Adrenal gland (tissue), 7 donors: ENCODE measurements around a stretch of chr17.

DNA sequence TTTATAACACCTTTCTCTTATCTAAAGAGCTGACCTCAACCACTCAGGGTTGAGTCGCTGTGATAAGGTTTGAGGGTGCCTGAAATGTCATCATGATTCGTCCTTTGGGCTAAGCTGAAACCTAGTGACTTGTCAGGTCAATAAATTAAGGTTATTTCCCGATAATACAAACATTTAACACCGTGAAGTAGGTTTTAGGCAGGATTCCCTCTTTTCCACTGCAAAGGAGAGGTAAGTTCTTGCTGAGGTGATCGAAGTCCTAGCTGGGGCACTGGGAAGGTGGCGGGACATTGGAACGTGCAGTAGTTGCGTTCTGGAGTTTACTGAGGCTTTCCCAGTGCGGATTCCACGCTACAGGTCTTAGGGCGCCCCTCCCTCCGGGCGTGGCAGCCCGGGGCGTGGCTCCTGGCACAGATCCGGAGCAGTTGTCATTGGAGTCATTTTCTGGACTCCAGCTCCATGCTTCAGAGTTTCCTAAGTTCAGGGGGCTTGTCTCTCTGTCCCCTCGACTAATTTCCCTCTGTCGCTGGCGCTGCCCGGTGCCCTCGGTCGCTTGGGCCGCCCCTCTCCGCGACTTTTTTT lies 725 bp upstream of the BPTF start:
- PRO-cap, 3 experiments = no peak in any of the 3 experiments
- RAMPAGE, long total RNA, 4 experiments = no peak in any of the 4 experiments
- RRBS = 6% methylated on average over 4 of the region's 25 CpGs

DNA sequence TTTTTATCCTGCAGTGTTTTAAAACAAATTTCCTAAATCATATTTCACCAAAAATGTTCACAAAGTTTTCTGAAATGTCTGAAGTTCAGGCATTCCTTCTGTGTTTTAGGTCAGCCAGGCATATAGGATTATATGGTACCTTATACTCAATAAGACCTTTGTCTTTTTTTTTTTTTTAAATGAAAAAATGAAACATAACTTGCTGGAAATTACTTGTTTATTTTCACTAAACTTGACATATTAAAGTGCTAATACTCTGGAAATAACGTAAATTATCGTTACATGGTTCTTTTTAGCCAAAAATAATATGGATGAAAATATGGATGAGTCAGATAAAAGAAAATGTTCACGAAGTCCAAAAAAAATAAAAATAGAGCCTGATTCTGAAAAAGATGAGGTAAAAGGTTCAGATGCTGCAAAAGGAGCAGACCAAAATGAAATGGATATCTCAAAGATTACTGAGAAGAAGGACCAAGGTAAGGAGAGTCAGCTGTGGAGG lies 84.0 kb downstream of the BPTF start:
- PRO-cap, 3 experiments = no peak in any of the 3 experiments
- RAMPAGE, long total RNA, 4 experiments = no peak in any of the 4 experiments
- RRBS = no CpG with 5 or more reads among the region's 3 CpGs

- PRO-cap, 3 experiments = no peak in any of the 3 experiments
- RAMPAGE, long total RNA, 4 experiments = no peak in any of the 4 experiments
- RRBS = no CpG with 5 or more reads among the region's 7 CpGs
Measured at GRCh38 chr17:67945344-67946299, 50.6 kb downstream of the C17orf58 start.

DNA sequence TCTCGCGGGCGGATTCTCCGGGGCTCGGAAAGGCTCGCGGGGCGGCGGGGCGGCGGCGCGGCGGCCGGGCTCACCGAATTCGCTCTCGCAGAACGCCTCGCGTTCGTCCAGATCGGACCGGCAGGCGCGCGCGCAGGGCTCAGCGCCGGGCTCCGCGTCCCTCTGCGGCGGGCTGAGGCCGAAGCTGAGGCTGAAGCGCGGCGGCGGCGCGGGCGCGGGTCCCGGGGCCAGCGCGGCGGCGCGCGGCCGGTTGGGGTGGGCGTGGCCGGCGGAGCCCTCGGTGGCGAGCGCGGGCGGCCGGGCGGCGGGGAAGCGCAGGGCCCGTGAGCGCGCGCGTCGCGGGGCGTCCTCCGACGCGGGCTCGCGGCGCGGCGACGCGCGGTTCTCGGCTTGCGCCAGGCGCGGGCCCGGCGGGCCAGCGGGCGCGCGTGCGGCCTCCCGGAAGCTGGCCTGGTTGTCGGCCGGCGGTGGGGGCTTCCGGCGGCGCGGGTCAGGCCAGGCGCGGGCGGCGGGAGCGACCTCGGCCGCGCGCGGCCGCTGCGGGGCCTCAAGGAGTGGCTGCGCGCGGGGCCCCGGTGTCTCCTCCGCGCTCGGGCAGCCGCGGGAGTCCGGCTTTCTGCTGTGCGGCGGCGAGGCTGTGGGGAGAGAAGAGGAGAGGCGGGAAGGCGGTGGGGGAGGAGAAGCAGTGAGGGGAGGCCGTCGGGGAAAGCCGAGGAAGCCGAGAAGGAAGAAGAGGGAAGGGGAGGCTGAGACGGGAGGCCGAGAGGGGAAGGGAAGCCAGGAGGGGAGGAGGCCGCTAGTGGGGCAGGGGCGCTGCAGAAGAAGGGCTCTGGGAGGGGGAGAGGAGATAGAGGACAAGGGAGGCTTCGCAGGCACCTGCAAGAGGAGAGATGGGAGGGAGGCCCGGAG lies 2.7 kb downstream of the C17orf58 start:
- PRO-cap, 3 experiments = peak in 3 of 3 experiments; most common plus-strand start position 497 of the sequence (in 1); most common minus-strand start position 164 of the sequence (in 3)
- RAMPAGE, long total RNA, 4 experiments = no peak in any of the 4 experiments
- RRBS = under 1% methylated on average over 61 of the region's 138 CpGs

DNA sequence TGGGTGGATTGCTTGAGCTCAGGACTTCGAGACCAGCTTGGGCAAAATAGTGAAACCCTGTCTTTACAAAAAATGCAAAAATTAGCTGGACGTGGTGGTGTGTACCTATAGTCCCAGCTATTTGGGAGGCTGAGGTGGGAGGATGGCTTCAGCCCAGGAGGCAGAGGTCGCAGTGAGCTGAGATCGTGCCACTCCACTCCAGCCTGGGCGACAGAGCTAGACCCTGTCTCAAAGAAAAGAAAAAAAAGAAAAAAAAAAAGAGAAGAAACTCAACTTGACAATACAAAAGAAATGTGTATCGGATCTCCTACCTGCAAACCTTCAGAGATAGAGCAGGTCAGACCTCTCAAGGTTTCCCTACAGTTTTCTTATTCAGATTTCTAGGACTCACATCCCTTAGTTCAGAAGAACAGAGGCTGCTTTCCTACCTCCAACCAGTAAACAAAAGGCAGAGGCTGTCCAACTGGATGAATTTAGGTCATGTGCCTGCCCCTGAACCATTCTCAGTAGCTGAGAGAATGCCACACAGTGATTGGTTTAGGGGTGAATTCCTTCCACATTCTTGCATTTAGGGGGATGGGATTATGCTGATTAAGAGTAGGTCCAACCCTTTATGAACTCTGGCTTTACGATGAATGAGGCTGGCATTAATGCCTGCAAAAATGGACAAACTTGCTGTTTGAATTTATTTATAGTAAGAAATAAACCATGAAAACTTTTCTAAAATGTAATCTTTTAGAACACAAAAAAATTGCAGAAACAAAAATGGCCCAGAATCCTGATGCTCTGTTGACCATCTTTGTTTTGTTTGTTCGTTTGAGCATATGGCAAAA lies 1.5 kb upstream of the KPNA2 start:
- PRO-cap, 3 experiments = no peak in any of the 3 experiments
- RAMPAGE, long total RNA, 4 experiments = no peak in any of the 4 experiments
- RRBS = no CpG with 5 or more reads among the region's 8 CpGs

- PRO-cap, 3 experiments = no peak in any of the 3 experiments
- RAMPAGE, long total RNA, 4 experiments = no peak in any of the 4 experiments
- RRBS = no CpG with 5 or more reads among the region's 10 CpGs
Measured at GRCh38 chr17:68085943-68086562, 50.5 kb downstream of the KPNA2 start.

- PRO-cap, 3 experiments = no peak in any of the 3 experiments
- RAMPAGE, long total RNA, 4 experiments = no peak in any of the 4 experiments
- RRBS = 4% methylated on average over 5 of the region's 42 CpGs
Measured at GRCh38 chr17:68200473-68201383, 47.1 kb upstream of the AMZ2 start.

- PRO-cap, 3 experiments = peak in 2 of 3 experiments; most common plus-strand start chr17:68318535 (in 2); most common minus-strand start chr17:68318452 (in 2)
- RAMPAGE, long total RNA, 4 experiments = no peak in any of the 4 experiments
- RRBS = no CpG with 5 or more reads among the region's 8 CpGs
Measured at GRCh38 chr17:68318238-68318990, 27.1 kb downstream of the ARSG start.

- PRO-cap, 3 experiments = no peak in any of the 3 experiments
- RAMPAGE, long total RNA, 4 experiments = no peak in any of the 4 experiments
- RRBS = no CpG with 5 or more reads among the region's 3 CpGs
Measured at GRCh38 chr17:68488259-68488530, 24.0 kb upstream of the PRKAR1A start.

DNA sequence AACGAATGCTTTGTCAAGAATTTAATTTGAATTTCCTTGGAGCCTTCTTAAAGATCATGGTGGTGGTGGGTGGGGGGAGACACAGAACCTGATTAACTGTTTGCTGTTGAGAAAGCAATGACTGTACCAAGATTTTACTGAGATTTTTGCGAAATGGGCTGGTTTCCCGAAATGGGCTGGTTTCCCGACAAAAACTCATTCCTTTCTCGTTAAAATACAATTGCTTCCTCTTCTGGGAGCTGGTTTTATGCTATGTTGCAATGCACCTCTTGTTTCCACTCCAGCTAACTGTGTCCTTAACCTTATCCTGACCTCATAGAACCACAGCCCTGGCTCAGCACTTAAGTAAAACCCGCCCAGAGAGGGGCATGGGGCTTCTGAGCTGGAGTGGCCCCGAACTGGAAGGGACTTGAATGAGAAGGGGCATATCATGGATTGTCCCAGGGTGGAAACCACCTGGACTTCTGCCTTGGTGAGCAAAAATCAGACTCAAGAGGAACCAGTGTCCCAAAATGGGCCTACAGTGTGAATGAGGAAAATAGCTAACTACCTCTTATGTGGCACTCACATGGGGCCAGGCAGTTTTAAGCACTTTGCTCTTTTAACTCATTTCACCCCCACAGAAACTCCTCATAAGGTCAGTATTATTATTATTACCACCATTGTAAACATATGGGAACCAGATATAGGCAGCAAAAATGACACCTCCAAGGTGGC lies 20.8 kb downstream of the FAM20A start:
- PRO-cap, 3 experiments = peak in 1 of 3 experiments; most common plus-strand start position 426 of the sequence (in 1); most common minus-strand start position 94 of the sequence (in 1)
- RAMPAGE, long total RNA, 4 experiments = no peak in any of the 4 experiments
- RRBS = no CpG with 5 or more reads among the region's 7 CpGs

- PRO-cap, 3 experiments = peak in 2 of 3 experiments; most common plus-strand start chr17:68599733 (in 2); most common minus-strand start chr17:68599651 (in 1)
- RAMPAGE, long total RNA, 4 experiments = no peak in any of the 4 experiments
- RRBS = no CpG with 5 or more reads among the region's 5 CpGs
Measured at GRCh38 chr17:68599572-68599805, 1.7 kb downstream of the FAM20A start.

GRCh38 chr17:68613709-68614390 lies 12.7 kb upstream of the FAM20A start:
- PRO-cap, 3 experiments = no peak in any of the 3 experiments
- RAMPAGE, long total RNA, 4 experiments = no peak in any of the 4 experiments
- RRBS = no CpG with 5 or more reads among the region's 5 CpGs

GRCh38 chr17:68790322-68790819 lies 164.8 kb downstream of the ABCA8 start:
- PRO-cap, 3 experiments = no peak in any of the 3 experiments
- RAMPAGE, long total RNA, 4 experiments = no peak in any of the 4 experiments
- RRBS = no CpG with 5 or more reads among the region's 3 CpGs

DNA sequence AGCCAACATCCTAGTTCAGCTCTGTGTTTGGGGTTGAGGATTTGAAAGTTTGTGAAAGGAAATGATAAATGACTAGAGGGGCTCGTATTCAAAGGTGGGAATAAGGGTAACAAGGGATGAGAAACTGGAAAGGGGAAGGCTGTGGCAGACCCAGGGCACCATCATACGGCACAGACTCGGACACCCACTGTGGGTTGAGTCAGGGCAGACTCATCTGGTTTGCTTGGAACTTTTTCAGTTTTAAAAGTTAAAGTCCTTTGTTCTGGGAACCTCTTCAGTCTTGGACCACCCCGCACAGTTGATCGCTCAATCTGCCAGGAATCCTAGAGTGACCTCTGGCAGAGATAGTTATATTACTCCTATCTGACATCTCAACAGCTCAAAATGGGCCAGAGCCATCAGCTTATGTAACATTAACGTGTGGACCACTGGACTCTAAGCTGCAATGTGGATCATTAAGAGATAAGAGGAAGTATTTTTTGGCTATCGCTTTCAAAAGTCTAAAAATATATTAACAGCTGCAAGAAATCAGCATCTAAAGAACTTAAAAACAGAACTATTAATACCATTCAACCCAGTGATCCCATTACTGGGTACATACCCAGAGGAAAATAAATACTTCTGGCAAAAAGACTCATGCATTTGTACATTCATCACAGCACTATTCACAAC lies 164.2 kb downstream of the ABCA8 start:
- PRO-cap, 3 experiments = no peak in any of the 3 experiments
- RAMPAGE, long total RNA, 4 experiments = no peak in any of the 4 experiments
- RRBS = no CpG with 5 or more reads among the region's 7 CpGs

DNA sequence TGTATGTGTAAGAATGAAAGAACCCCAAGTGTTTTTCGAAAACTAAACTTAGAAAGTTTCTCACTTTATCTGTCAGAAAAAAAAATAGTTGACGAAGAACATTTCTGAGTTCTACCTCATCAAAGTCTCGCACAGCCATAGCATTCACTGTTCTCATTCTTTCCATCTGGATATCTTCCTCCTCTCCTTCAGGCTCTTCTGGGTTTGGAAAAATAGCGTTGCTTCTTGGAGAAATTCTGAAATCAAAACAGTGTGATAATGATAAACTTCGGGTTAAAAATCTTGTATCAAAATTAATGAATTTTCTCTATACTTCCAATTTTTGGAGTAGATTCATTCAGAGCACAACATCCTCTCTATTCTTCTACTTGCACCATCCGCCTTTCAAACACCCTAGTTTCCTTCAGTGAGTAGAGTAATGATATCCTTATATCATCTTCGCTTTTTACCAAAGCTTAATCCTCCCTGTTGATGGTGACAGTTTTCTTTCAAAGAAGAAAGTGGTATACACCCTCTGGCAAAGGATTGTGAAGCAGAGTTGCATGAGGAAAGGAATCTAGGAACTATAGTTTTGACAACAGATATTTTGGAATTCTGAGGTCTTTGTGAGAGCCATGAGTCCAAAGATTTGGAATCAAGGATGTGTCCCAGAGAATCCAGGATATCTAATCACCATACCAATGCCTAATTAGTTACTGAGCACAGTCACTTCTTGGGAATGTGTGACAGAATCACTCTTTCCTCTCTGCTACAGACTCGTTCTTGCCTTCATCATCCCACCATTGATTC lies 35.7 kb upstream of the ABCA8 start:
- PRO-cap, 3 experiments = no peak in any of the 3 experiments
- RAMPAGE, long total RNA, 4 experiments = no peak in any of the 4 experiments
- RRBS = no CpG with 5 or more reads among the region's 8 CpGs

- PRO-cap, 3 experiments = no peak in any of the 3 experiments
- RAMPAGE, long total RNA, 4 experiments = no peak in any of the 4 experiments
- RRBS = no CpG with 5 or more reads among the region's 2 CpGs
Measured at GRCh38 chr17:69027298-69027781, 33.4 kb downstream of the ABCA9 start.

- PRO-cap, 3 experiments = no peak in any of the 3 experiments
- RAMPAGE, long total RNA, 4 experiments = no peak in any of the 4 experiments
- RRBS = no CpG with 5 or more reads among the region's 5 CpGs
Measured at GRCh38 chr17:69147315-69148070, 5.8 kb upstream of the ABCA6 start.

- PRO-cap, 3 experiments = no peak in any of the 3 experiments
- RAMPAGE, long total RNA, 4 experiments = no peak in any of the 4 experiments
- RRBS = no CpG with 5 or more reads among the region's 9 CpGs
Measured at GRCh38 chr17:69576819-69577550, 162.5 kb downstream of the MAP2K6 start.

DNA sequence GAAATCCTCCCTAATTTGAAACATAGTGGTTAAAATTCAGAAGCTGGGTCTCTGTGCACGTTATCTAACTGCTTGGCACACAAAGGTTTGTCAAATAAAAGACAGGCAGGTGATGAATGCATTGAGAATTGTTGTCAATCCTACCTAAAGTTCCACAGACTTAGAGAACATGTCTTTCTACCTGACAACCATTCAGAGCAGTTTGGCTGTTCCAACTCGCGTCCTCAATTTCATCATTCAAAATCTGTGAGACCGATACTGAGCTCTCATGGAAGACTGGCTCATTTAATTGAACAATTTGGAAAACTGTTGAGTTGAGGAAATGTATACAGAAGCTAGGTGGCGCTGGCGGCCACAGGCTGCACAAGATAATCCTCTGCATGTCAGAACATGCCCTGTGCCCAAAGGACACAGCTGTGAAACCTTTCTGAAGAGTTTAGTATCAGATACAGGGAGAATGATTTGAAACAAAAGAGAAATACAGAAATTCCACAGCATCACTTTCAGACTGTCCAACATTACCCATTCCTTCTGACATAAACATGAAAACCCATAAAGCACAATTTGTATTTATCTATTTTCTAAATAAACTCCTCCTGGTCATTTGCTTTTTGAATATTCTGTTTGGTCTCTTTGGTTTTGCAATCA lies 192.6 kb downstream of the MAP2K6 start:
- PRO-cap, 3 experiments = no peak in any of the 3 experiments
- RAMPAGE, long total RNA, 4 experiments = no peak in any of the 4 experiments
- RRBS = no CpG with 5 or more reads among the region's 6 CpGs

DNA sequence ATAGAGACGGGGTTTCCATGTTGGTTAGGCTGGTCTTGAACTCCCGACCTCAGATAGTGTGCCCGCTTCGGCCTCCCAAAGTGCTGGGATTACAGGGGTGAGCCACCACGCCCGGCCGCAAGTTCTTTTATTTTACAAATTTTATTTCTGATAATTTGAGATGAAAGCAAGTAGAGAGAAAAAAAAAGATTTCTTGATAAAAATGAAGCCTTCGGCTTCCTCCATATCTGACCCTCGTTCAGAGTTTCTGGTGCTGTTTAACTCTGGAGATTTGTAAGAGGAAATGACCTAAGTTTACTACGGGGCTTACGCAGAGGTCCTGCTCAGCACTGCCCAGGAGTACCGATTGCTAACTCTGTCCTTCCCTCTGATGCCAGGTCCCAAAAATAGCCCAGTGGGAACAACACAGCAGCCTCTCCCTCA lies 174.4 kb upstream of the KCNJ16 start:
- PRO-cap, 3 experiments = no peak in any of the 3 experiments
- RAMPAGE, long total RNA, 4 experiments = no peak in any of the 4 experiments
- RRBS = no CpG with 5 or more reads among the region's 12 CpGs